Cardiac fibroblast (primary cell): ENCODE results near the gene LRRC72.

GRCh38 chr7:15687632-15688775 lies 1.5 kb upstream of the MEOX2 start:
- RRBS: no CpG with 5 or more reads among the region's 31 CpGs

DNA sequence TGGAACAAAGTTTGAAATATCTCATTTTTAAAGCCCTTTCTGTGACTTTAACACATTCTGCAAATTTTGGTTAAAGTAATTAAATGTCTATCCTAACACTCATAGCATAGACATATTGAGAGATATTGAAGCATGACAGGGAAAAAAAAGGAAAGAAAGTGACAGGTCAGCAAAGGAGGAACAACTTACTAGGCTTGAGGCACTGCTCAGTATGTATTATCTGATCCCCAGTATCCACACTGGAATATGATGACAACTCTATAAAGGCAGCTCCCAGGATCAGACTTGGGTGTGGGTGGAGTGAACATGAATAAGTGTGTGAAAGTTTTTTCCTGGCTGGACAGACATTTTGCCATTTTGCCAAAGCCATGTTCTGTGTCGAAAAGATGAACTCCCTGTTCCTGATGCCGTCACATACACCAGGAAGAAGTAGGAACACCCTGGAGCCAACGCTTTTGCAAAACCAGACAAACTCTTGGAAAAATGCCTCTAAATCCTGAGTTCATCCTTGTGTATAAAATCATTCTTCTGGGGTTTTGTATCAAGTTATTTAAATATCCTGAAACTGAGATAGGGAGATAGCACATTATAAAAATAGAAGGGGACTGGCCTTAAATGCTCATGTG lies 143.2 kb upstream of the MEOX2 start:
- RRBS: no CpG with 5 or more reads among the region's 3 CpGs

DNA sequence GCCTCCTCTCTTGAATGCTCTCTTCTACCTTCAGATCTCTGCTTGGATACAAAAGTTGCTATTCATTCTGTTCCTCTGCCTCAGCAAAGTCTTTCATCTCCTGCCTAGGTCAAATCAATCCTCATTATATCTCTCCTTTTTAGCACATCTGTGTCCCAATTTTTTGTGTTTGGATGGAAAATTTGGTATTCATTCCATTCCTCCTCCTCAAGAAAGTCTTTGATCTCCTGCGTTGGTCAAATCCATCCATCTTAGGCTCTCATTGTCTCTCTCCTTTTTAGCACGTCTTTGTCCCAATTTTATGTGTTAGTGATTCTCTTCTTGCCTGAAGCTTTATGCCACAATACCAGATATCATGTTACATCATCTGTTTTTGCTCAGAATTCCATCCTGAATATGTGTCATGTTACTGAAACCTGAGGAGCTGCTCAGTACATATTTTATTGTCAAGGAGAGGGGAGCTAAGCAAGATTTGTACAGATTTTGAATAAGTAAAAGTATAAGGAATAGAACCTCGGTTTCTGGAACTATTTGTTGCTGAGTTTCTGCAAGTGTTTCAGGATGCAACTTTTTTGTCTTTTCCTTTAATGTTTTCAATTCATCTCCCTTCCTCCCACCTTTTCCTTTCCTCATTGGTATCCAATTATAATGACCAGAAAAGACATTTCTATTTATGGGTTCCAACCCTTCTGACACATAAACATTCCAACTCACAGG lies 292.0 kb downstream of the CRPPA start:
- RRBS: no CpG with 5 or more reads among the region's 3 CpGs

DNA sequence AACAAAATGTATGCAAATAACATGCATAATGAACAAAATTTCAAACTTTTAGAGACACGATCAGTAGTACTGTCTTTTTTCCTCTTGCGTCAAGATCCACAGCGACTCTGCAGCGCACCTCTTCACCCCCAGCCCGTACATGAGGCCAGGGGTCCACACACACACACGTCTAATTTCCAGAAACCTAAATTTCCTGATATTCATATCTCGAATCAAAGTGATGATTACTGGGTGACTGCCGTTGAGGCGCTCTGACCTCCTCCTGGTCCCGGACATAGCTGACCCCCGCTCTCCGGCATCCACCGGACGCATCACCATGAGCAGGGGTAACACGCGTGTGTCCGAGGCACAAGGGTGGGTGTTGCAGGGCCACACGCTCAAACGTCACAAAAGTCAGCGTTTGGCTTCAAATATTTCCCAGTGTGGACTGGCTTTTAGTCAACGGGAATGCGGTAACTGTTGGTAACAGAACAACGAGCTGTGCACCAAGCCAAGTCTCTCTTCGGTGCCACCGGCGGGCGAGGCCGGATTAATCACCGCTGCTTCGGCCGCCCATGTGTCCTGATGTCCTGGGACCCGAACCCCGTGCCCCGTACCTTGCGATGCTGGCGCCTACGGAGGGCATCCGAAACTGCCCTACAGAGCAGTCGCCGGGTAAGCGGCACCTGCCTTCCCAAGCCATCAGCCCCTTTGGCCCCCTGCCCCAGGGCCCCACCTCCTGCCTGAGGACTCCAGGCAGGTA lies at the start of gene LRRC72:
LRRC72 (plus strand) TSS at position 437 of the 742 bp plus-strand sequence.
- RRBS: no CpG with 5 or more reads among the region's 41 CpGs

GRCh38 chr7:16648409-16648945 lies 2.5 kb downstream of the BZW2 start:
- RRBS: no CpG with 5 or more reads among the region's 1 CpG

GRCh38 chr7:16811158-16812139 lies 6.7 kb upstream of the AGR2 start:
- RRBS: no CpG with 5 or more reads among the region's 4 CpGs

GRCh38 chr7:16935251-16935880 lies 53.6 kb upstream of the AGR3 start:
- RRBS: no CpG with 5 or more reads among the region's 2 CpGs

DNA sequence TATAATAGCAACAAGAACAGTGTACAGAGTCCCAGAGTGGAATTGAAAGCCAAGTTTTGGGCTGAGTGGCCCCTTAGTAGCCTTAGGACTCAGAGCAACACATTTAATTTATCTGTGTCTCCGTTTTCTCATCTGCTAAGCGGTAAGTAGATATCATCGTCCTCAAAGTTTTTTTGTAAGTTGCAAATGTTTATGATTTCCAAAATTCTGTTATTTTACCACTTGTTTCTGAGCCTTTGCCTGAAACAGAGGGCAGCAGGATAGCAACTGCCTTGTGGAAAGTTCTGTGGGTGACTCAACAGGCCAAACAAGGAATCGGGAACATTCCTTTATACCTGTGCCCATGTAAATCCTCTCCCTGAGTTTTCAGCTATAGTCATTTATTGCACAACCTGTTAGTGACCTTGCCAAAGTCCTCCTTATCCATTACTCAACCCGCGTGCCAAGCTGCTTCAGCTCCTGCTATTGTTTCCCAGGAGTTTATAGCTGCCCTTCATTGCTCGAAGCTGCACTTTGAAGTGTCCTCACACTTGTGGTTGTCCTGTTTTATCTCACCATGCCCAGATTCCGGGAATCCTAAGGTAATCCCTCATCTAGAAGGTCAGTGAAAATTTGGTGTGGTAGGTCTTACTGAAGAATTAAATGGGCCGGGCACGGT lies 199.1 kb upstream of the AHR start:
- RRBS: 76% methylated on average over 2 of the region's 10 CpGs

GRCh38 chr7:17297091-17297437 lies 1.4 kb upstream of the AHR start:
- RRBS: no CpG with 5 or more reads among the region's 1 CpG

- RRBS: no CpG with 5 or more reads among the region's 8 CpGs
Measured at GRCh38 chr7:17302586-17303069, 4.2 kb downstream of the AHR start.

GRCh38 chr7:17327658-17328129 lies 29.2 kb downstream of the AHR start:
- RRBS: no CpG with 5 or more reads among the region's 2 CpGs

DNA sequence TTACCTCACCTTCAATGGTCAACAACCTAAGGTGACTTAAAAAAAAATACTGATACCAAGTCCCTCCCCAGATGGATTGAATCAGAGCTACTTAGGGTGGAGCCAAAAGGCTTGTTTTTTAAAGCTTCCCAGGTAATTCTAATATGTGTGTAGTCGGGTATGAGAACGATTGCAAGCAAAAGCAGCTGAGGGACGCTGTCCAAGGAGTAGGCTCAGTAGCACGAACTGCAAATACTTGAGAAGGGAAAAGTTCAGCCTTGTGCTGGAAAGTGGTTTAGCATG lies 76.1 kb downstream of the AHR start:
- RRBS: no CpG with 5 or more reads among the region's 4 CpGs

DNA sequence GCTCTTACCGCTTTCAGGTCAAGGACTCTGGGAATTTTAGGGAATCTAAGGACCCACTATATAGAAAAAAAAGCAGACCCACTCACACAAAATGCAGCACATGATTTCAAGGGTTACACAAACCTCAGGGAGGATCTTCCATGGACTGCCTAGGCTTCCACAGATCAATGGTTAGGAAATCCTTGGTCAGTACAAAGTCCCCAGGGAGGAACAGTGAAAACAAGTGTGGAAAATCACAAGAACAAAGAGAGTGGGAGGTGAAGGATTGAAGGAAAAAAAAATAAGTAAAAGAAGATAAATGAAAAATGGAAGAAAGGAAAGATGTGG lies 188.4 kb downstream of the AHR start:
- RRBS: no CpG with 5 or more reads among the region's 1 CpG

- RRBS: no CpG with 5 or more reads among the region's 3 CpGs
Measured at GRCh38 chr7:17941201-17941690, 952 bp upstream of the SNX13 start.

DNA sequence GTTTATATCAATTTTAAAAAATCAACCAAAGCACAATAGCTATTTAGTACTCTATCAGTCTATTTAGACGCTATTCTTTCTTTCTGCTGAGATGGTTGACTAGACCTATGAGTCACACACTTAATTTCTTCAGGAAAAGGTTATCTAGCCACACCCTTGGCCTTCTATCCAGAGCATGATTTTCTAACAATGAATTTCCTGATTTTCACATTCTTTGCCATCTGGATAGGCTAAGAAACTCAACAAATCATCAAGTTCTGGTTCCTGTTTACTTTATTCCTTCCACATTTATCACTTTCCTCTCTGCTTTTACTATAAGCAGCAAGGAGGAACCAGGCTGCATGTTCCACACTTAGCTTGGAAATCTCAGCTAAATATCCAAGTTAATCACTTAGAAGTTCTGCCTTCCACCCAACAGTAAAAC lies 8.1 kb downstream of the PRPS1L1 start:
- RRBS: no CpG with 5 or more reads among the region's 1 CpG

DNA sequence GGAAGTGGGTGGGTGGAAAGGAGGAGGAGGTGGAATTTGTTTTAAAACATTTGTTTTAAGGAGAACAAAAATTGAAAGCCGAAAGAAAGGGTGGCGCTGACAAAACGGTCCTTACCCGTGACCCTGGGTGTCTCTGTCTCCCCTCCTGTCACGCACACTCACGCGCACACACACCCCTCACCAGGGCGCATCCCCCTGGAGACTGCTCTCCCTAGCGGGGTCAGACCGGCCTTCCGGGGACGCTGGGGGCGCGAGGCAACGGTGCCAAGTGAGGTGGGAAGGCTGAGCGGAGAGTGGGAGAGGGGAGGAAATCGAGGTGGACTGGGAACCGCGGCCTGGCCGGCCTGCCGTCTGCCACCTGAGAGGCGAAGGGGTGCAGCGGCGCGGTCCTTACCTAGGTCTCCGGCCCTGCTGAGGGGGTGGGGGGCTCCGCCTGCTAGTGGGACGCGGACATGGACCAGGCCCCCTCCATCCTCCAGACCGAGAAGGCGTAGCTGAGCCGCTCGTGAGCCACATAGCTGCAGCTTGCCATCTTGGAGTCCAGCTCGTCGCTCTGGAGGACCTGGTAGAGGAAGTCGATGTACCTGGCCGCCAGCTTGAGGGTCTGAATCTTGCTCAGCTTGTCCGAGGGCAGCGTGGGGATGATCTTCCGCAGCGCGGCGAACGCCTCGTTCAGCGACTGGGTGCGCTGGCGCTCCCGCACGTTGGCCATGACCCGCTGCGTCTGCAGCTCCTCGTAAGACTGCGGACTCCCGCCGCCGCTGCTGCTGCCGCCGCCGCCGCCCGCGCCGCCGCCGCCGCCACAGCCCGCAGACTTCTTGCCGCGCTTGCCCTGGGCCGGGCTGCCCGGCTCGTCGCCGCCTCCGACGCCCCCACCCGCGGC lies 918 bp downstream of the TWIST1 start:
- RRBS: 1% methylated on average over 15 of the region's 79 CpGs

- RRBS: no CpG with 5 or more reads among the region's 3 CpGs
Measured at GRCh38 chr7:19707167-19707717, 1.6 kb downstream of the POLR1F start.

- RRBS: no CpG with 5 or more reads among the region's 3 CpGs
Measured at GRCh38 chr7:20107567-20108065, 109.6 kb downstream of the MACC1 start.

DNA sequence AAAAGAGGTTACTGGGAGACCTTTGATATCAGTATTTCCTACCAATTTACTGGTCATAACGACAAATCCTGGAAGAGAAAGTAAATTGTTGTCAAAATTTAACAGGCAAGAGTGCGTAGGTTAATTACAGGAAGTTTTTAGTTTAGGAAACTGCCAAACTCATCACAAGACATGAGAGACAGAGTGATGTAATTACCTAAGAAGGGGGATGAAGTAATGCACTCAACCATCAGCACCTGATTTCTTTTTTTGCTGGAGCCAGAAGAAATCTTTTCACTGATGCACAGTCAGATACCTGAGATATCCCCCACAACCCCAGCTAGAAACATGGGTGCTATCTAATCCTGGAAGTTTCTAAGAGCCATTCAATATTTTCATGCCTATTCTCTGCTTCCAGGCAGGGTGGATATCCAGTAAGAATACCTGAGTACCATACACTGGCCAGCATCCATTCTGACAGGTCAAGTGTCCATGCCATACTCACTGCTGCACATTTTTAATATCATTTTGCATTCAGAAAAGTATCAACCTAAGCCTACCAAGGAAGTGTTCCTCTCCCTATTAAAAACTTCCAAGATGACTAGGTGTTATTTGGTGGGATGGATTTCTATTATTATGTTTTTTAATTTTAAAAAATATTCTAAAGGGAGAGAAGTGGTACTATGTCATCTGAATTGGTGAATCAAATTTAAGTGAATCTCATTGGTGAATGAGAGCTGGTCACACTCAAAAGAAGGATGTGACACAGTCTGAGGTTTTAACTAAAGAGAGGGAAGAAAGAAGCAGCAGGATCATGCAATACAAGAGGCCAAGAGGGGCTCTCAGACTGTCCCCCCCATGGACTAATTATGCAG lies 16.5 kb downstream of the MACC1 start:
- RRBS: no CpG with 5 or more reads among the region's 2 CpGs